Skeletal muscle tissue (tissue), 7 donors: ENCODE results near the gene GIGYF1.

- PRO-cap, 3 experiments = no peak in any of the 3 experiments
- RAMPAGE, long total RNA = no peak
- RRBS, 2 experiments = no CpG with 5 or more reads among the region's 8 CpGs
Measured at GRCh38 chr7:99651091-99652327, 28.3 kb downstream of the CYP3A5 start.

DNA sequence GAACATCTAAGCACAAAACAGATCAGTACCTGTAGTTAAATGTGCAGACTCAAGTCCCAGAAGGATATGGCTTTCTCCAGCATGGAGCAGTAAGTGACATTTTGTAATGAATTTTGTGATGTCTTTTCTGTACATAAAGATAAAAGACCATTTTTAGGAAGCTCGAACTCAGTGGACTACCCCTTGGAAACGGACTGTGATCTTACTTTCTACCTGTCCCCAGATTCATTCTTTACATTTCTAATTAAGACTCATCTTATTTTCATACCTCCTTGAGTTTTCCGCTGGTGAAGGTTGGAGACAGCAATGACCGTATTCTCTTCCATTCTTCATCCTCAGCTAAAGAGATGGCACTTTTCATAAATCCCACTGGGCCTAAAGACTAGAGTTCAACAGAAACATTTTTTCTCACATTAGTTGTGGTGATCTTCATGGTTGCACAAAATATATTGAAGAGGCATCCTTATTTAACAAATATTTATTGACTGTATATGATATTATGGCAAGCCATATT is 13.1 kb downstream of the CYP3A5 start:
- PRO-cap, 3 experiments = no peak in any of the 3 experiments
- RAMPAGE, long total RNA = no peak
- RRBS, 2 experiments = no CpG with 5 or more reads among the region's 4 CpGs

DNA sequence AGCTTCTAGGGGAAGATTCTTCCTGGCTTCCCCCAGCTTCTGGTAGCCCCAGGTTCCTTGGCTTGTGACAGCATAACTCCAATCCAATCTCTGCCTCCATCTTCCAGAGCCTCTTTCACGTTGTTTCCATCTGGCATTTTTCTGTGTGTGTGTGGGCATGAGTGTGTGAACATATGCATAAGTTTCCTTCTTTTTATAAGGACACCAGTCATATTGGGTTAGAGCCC is 12.9 kb upstream of the OR2AE1 start:
- PRO-cap, 3 experiments = no peak in any of the 3 experiments
- RAMPAGE, long total RNA = no peak
- RRBS, 2 experiments = no CpG with 5 or more reads among the region's 1 CpG

DNA sequence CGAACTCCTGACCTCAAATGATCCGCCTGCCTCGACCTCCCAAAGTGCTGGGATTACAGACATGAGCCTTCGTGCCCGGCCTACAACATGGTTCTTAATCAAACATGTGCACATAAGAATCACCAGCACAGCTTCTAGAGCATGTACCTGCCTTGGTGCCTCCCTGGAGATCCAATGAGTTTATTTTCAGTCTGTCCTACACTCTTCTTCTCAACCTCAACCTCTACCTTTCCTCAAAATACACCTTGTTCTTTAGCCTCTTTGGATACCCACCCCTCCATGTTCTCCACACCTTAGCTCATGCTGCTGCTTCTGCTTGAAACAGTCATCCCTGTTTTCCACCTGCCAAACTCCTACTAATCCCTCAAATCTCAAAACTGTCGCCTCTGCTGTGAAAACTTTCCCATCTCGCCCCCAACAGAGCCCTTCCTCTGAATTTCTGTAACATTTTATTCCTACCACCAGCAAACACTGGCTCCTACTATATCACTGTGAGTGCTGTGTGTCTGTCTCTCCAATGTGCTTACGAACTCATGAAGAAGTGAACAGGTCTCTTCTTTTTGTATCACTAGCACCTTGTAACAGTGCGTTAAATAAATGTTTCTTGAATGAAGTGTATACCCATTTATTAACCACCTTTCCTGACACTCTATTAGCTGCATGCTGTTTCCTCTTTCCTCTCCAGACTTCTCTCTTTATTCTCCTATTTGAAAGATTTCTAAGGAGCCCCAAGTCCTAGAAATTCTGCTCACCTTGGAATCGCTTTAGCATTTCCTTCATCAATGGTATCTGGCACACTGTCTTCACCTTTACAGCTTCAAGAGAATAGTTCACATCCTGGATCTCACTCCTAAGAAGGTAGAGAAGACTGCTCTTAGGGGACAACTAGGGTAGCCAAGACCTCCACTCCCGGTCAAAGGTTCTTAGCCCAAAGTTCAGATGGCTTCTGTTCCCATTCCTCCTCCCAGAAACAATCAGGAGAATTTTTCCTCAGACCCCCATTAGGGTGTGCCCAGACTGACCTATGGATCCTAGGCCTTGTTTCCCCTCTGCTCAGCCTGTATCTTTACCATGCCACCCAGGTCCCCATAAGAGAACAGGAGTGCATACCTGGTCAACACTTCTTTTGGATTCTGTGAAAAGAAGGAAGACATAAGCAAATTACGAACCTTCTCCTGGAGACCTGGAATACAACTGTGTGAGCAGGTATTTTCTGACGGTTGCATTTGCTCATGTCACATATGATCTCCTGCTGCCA is 16.4 kb downstream of the TRIM4 start:
- PRO-cap, 3 experiments = no peak in any of the 3 experiments
- RAMPAGE, long total RNA = no peak
- RRBS, 2 experiments = no CpG with 5 or more reads among the region's 13 CpGs

- PRO-cap, 3 experiments = no peak in any of the 3 experiments
- RAMPAGE, long total RNA = no peak
- RRBS, 2 experiments = no CpG with 5 or more reads among the region's 6 CpGs
Measured at GRCh38 chr7:99980343-99980891, 4.6 kb upstream of the AZGP1 start.

DNA sequence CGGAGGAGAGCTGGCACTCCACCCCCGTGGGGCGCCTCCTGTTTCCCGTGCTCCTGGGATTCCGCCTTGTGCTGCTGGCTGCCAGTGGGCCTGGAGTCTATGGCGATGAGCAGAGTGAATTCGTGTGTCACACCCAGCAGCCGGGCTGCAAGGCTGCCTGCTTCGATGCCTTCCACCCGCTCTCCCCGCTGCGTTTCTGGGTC is 16.5 kb upstream of the AZGP1 start:
- PRO-cap, 3 experiments = no peak in any of the 3 experiments
- RAMPAGE, long total RNA = no peak
- RRBS, 2 experiments = no CpG with 5 or more reads among the region's 12 CpGs

DNA sequence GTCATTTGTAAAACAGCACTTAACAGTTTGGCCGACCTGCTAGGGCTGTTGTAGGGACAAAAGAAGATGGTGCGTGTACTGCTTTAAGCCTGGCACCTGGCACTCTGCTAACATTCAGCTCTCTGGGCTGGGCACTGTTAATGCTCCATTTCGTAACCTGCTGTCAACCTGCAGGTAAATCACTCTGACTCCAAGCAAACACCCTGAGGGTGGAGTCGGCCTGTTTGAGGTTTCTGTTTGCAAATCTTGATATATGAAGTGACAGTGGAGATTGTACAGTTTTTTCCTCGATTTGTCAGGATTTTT is 7.3 kb downstream of the ZKSCAN1 start:
- PRO-cap, 3 experiments = no peak in any of the 3 experiments
- RAMPAGE, long total RNA = no peak
- RRBS, 2 experiments = no CpG with 5 or more reads among the region's 5 CpGs

DNA sequence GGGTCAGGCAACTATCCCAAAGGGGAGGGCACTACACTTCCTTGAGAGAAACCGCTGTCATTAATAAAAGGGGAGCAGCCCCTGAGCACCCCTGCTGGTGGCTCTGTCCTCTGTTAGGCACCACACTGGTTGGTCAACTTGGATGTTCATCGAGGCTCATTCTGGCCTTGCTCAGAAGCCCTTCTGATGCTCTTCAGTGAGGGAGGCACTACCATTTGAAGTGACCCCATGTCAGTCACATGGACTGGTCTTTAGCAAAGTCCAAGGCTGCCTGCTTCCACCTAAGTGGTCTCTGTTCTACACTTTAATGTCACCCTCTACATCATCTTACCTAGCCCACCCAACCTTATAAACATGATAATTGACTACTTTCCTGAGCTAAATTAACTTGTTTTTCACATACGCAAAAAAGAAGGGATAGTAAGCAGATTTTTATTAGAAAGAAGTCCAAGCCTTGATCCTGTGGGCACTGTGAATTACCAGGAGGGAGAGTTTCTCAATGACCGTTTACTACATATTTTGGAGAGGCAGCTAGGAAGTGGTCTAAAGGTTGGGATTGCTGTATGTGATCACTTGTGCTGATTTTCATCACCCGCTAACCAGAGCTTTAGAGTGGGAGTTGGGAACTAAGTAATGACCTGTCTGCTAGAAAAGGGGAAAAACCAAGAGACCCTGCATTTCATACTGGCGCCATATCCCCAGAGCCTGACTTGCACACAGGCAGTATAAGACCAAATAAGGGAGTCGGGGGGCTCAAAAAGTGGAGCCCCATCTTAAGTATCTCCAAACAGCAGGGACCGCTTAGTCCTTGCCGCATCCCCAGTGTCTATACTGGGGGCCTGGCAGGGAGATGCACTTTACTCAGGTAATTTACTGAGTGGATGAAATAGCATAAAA is 3.3 kb downstream of the COPS6 start:
- PRO-cap, 3 experiments = no peak in any of the 3 experiments
- RAMPAGE, long total RNA = no peak
- RRBS, 2 experiments = no CpG with 5 or more reads among the region's 9 CpGs

DNA sequence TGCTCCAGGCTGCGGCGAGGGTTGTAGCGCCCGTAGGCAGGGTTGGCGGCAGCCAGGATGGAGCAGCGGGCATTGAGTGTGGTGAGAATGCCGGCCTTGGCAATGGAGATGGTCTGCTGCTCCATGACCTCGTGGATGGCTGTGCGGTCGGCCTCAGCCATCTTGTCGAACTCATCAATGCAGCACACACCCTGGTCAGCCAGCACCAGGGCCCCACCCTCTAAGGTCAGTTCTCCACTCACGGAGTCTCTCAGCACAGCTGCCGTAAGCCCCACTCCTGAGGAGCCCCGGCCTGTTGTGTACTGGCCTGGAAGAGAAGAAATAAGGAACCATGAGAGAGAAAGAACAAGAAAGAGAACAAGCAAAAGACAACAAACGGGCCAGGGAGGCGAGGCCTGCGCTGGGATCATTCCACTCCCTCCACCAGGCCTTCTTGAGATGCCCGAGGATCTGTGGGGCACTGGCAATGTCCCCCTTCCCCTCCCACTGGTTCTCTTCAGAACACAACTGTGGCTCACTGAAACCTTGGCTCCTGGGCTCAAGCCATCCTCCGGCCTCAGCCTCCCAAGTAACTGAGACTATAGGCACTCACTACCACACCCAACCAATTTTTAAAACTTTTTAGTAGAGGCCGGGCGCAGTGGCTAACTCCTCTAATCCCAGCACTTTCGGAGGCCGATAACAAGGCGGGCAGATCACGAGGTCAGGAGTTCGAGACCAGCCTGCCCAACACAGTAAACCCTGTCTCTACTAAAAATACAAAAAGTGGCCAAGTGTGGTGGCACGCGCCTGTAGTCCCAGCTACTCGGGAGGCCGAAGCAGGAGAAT is 5.1 kb downstream of the MCM7 start:
- PRO-cap, 3 experiments = no peak in any of the 3 experiments
- RAMPAGE, long total RNA = no peak
- RRBS, 2 experiments = 56 to 92% methylated on average over 1 to 3 of the region's 30 CpGs

DNA sequence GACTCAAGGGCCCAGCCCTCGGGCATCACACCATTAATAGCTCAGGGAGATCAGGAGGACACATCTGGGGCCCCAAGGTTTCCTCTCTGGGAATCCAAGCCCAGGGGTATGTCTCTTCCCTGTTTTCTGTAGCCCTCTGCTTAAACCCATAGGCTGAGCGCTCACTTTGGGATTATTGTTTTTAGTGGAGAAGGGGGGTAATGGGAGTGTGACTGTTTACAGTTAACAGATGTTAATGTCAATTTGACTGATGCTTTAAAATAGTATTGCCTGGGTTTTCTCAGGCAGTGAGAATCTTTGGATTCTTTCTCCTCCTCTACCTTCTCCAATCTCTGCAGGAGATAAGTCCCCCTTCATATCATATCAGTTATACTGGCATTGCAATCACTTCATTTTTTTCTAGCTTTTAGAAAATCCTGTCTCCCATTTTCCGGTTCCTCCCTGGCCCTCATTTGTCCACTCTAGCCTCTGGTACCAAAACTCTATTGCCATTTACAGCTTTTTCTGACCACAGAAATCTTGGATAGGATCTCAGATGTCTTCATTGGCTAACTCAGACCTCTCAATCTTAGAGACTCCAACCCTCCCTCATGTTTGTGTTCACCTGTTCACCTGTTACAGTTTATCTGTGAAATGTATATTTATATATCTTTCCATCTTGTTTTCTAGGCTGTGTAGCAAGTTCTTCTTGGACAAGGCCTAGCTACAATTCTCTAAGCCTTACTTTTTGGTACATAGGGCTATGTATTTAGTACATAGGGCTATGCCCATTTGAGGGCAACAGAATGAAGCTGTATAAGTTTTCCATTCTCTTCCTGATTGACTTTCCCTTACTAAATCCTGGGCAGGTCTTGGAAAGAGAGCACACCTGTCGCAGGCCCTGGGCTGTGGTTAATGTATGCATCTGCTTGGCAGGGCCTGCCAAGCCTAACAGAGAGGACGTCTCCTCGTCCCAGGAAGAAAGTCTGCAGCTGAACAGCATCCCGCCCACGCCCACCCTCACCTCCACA is 9.3 kb upstream of the PVRIG start:
- PRO-cap, 3 experiments = no peak in any of the 3 experiments
- RAMPAGE, long total RNA = no peak
- RRBS, 2 experiments = no CpG with 5 or more reads among the region's 8 CpGs

DNA sequence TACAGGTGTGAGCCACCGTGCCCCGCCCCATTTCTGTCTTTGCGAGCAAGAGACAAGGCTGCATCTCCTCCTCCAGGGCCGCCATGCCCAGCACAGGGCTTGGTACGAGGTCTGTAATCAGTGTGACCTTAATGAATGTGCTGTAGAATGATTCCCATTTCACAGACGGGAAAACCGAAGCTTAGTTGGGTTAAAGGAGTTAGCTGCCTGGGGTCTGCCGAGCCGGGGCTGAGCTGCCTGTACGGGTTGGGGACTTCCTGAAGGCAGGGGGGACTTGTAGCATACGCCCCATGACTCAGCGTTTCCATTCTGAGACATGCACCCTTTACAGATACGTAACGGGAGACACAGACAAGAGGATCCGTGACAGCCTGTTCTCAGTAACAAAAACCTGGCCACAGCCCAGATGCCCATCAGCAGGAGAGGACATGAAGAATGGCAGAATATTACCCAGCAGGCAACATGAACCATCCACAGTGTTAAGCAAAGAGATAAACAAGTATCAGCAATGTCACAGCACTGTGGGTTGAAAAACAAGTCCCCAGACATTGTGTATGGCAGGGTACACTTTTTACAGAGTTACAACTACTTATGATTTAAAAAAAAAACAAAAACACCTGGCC is 23.7 kb downstream of the PVRIG start:
- PRO-cap, 3 experiments = peak in 2 of 3 experiments; most common plus-strand start position 383 of the sequence (in 1); most common minus-strand start position 235 of the sequence (in 2)
- RAMPAGE, long total RNA = no peak
- RRBS, 2 experiments = no CpG with 5 or more reads among the region's 15 CpGs

DNA sequence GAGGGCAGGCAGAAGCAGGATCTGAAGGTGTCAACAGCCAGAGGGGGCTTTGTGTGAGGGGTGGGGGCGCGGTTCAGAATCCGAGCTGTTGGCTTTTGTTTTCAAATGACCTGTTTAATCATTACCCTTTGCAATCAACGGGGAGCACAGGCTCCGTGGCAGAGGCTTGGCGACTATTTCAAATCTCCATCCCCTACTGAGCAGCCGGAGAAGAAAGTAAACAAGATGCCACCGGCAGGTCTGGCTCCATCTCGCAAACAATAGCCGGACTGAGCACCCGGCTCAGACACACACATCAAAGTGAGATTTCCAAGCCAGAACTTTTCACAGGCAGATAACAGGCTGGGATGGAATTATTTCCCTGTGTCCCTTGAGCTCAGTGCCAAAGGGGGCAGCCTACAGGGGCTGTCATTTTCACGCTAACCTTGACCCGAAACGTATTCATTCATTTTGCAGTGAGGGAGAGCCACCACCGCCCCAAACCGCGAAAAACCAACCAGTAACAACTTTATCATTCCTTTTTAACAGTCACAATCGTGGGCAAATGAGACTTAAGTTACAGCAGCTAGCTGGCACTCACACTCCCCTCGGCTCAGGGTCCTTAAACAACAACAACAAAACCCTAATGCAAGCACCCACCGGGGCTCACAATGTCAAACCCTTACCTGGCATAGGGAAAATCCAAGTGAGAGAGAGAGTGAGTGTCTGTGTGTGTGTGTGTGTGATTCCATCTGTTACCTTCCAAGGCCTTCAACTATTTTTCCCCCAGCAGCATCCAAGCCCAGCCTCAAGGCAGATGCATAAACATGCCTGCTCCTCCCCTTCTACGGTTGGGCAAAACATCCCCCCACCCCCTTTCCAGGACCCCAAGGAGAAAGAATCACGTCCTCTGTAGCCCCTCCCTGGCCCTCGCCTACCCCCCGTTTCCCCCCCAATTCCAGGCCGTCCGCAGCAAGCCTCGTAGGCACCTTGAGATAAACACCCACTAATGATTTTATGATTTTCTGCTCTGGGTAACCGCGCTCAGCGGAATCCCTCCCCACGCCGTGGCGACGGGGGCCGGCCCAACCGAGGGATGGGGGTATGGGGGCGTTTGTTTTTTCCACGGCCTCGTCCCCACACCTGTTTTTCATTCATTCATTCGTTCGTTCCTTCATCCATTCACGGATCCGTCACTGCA is 36.7 kb upstream of the SPDYE3 start:
- PRO-cap, 3 experiments = peak in 1 of 3 experiments; most common minus-strand start position 736 of the sequence (in 1)
- RAMPAGE, long total RNA = no peak
- RRBS, 2 experiments = no CpG with 5 or more reads among the region's 43 CpGs

GRCh38 chr7:100352168-100352721 is 5.7 kb upstream of the PILRB start:
- PRO-cap, 3 experiments = no peak in any of the 3 experiments
- RAMPAGE, long total RNA = no peak
- RRBS, 2 experiments = no CpG with 5 or more reads among the region's 16 CpGs

DNA sequence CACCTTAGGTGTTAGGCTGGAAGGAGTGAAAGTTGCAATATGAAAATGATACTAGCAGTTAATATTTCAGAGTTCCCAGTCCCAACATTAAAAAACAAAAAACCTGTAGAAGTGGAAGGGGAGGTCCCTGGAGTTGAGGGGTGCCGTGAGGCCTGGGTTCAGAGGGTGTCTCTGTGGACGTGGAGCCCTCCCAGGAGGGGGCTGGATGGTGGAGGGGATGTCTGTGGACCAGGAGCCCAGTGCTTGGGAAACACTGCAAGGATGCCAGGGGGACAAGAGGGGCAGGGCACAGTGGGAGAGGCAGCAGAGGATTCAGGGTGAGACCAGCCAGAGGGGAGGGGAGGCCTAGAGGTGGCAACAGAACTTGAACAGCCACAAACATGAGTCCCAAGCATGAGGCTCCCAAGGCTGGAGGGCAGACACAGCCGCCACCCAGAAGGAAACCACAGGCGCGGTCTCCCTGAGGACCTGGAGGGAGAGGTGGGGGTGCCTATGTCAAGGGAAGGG is 7.0 kb upstream of the PILRA start:
- PRO-cap, 3 experiments = no peak in any of the 3 experiments
- RAMPAGE, long total RNA = no peak
- RRBS, 2 experiments = no CpG with 5 or more reads among the region's 5 CpGs

- PRO-cap, 3 experiments = no peak in any of the 3 experiments
- RAMPAGE, long total RNA = no peak
- RRBS, 2 experiments = 1 to 2% methylated on average over 8 of the region's 20 CpGs
Measured at GRCh38 chr7:100539659-100539949, 601 bp downstream of the AGFG2 start.

GRCh38 chr7:100586575-100586812 is 366 bp downstream of the FBXO24 start:
- PRO-cap, 3 experiments = peak in 3 of 3 experiments; most common plus-strand start chr7:100586692 (in 2)
- RAMPAGE, long total RNA = no peak
- RRBS, 2 experiments = 1 to 2% methylated on average over 11 of the region's 18 CpGs

GRCh38 chr7:100603608-100604670 is 1.8 kb downstream of the PCOLCE start:
- PRO-cap, 3 experiments = peak in 3 of 3 experiments; most common plus-strand start chr7:100604317 (in 1); most common minus-strand start chr7:100604216 (in 3)
- RAMPAGE, long total RNA = no peak
- RRBS, 2 experiments = 2 to 3% methylated on average over 7 to 13 of the region's 62 CpGs

- PRO-cap, 3 experiments = no peak in any of the 3 experiments
- RAMPAGE, long total RNA = no peak
- RRBS, 2 experiments = no CpG with 5 or more reads among the region's 13 CpGs
Measured at GRCh38 chr7:100640917-100641456, 365 bp downstream of the TFR2 start.

DNA sequence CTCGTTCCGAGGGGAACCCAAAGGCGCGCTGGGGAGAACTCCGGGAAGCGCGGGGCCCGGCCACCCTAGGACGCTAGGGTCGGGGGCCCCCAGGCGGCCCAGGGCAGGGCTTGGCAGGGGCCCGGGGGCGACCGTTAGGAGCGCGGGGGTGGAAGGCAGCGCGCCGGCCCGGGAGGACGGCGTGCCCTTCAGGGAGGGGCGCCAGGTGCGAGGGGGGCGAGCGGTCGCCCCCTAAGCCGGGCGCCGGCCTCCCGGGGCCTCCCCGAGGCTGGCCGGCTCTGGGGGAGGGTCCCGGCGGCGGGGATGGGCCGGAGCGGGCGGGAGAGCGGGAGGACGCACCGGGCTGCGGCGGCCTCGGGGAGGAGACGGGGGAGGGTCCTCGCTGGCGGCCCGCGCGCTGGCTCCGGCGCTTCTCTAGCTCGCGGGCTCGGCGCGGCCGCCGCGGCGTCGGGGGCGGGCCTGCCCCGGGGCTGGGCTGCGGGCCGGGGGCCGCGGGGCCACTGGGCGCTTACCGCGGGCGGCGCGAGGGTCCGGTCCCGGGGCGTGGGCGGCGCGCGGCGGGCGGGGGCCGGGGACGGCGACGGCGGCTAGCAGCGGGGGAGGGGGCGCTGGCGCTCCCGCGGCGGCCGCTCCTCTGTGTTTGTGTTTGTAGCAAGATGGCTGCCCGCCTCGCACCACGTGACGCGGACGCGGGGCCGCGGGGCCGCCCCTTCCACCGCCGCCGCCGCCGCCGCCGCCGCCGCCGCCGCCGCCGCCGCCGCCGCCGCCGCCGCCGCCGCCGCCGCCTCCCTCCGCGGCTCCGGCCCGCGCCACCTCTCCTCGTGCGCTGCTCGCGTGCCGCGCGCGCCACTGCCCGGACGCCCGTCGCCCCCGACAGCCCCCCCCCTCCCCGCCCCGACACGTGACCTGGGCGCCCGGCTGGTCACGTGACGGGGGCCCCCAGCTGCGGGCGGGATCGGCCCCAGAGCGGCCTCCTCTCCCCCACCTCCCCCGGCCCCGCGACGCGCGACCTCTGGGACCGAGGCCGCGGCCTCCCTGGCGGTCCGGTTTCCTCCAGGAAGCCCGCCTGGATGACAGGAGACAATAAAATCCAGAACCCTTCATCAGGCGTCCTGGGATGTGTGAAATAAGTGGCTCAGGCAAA is at the start of gene GIGYF1:
Gene GIGYF1, minus strand, starts transcription at position 653 of the 1,144 bp plus-strand sequence.
- PRO-cap, 3 experiments = peak in 3 of 3 experiments; most common plus-strand start position 942 of the sequence (in 3); most common minus-strand start position 636 of the sequence (in 2)
- RAMPAGE, long total RNA = no peak
- RRBS, 2 experiments = 2% methylated on average over 91 of the region's 171 CpGs

DNA sequence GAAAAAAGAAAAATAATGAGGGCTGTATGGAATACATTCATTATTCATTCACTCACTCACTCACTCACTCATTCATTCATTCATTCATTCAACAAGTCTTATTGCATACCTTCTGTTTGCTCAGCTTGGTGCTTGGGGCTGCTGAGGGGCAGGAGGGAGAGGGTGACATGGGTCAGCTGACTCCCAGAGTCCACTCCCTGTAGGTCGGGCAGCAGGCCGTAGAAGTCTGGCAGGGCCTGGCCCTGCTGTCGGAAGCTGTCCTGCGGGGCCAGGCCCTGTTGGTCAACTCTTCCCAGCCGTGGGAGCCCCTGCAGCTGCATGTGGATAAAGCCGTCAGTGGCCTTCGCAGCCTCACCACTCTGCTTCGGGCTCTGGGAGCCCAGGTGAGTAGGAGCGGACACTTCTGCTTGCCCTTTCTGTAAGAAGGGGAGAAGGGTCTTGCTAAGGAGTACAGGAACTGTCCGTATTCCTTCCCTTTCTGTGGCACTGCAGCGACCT is 2.2 kb downstream of the EPO start:
- PRO-cap, 3 experiments = no peak in any of the 3 experiments
- RAMPAGE, long total RNA = no peak
- RRBS, 2 experiments = no CpG with 5 or more reads among the region's 11 CpGs